Mammary microvascular endothelial cell (primary cell): ENCODE measurements around a stretch of chr14.

GRCh38 chr14:78013395-78013884 is 156.7 kb upstream of the NRXN3 start:
- RAMPAGE, long total RNA: no peak

GRCh38 chr14:78100449-78100886 is 69.7 kb upstream of the NRXN3 start:
- RAMPAGE, long total RNA: no peak

GRCh38 chr14:79279749-79280597 is 931.3 kb downstream of the DIO2 start:
- RAMPAGE, long total RNA: no peak

DNA sequence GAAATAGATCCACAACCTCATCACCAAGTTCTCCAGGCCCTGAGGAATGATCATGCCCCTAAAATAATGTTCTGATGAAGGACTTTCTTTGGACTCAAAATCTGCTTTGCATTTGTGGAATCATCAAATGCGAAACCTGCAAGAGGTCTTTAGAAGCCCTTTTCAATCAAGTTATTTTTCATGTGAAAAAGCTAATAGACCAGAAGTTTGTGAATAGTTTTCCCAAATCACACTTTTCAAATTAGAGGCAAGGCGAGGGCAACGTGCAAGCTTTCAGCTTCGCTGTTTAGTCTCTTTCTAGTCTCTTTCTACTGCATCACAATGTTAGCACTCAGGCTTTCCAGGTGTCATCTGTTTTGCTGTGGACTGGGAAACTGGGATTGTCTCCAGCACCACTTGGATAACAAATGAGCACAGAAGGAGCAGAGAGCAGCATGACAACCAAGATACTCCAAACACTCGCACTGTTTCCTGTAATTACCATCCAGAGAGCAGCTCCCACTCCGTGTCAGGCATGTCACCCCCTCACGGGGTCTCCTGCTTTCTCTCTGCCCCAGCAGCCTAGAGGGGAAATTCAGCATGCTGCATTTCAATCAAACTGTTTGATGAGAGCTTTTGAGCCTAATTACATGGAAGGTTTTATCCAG is 917.9 kb downstream of the DIO2 start:
- RAMPAGE, long total RNA: no peak

DNA sequence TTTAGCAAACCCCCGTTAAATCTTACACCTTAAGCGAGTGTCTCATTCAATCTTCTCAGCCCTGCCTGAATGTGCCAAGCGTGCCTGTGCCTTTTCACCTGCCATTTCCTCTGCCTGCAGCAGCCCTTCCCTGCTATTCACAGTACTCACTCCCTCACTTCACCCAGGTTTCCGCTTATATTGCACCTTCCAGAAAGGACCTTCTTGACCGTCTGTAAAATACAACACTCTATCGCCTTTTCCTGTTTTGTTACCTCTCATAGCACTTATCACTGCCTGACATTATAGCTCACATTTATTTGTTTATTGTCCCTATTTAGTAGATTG is 505.8 kb downstream of the DIO2 start:
- RAMPAGE, long total RNA: no peak

- RAMPAGE, long total RNA: no peak
Observed at GRCh38 chr14:80267177-80267664, 55.9 kb upstream of the DIO2 start.

GRCh38 chr14:80454979-80455468 is 243.7 kb upstream of the DIO2 start:
- RAMPAGE, long total RNA: no peak

DNA sequence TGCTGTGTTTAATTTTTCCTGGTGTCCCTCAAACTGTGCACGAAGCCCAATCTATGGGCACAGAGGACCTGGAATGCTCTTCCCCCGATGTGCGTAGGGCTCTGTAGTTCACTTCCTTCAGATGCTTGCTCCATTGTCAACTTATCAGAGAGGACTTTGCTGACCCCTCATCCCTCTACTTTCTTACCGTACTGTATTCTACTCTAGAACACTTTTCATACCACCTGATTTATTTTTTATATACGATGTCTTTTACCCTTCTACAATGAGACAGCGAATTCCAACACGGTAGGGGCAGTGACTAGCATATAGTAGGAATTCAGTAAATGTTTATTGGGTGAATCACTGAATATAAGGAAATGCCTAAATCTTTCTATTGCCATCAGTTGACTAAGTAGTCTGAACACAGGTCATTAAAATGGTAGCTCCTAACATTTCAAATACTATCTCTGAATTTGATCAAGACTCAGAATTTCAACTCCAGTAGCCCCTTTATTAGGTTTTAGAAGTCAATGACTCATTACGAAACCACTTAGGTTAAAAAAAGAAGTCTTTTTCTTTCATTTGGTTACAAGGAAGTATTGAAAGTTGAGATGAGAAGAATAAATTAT is 303.0 kb downstream of the CEP128 start:
- RAMPAGE, long total RNA: no peak

DNA sequence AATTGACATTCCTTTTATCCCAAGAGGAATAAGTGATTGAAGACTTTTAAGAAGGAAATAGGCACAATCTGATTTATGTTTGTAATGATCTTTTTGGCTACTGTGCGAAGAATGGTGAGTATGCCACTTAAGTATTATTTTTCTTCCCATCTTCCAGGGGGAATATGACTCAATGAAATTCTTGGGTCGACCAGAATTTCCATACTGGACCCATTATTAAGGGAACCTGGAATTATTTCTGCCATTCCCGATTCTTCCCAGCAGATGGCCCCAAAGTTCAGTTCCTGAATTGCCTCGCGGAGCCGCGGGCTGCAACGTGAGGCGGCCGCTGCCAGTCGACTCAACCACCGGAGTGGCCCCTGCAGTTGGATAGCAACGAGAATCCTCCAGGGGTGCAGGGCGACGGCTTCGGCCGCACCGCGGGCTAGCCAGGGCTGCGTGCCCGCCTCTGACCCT is 737 bp upstream of the TSHR start:
- RAMPAGE, long total RNA: no peak

DNA sequence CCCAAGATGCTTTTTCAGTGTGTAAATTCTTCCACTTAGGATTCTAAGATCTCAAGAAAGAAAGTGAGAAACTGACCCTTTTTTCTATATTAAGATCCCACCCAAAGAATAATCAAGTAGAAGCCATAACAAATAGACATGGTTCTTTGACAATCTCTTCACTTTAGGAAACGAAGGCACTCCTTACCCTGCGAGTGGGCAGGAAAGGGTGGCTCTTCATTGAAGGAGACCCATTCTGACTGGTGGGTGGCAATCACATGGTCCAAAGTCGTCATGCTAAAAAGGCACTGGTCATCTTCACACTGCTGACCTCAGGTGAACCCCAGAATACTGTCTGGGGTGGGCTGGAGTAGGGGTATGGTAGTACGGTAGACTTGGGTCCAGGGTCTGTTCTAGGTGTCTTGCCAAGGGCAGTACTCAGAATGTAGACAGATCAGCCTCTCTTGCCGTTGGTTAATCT is 2.0 kb downstream of the STON2 start:
- RAMPAGE, long total RNA: no peak

DNA sequence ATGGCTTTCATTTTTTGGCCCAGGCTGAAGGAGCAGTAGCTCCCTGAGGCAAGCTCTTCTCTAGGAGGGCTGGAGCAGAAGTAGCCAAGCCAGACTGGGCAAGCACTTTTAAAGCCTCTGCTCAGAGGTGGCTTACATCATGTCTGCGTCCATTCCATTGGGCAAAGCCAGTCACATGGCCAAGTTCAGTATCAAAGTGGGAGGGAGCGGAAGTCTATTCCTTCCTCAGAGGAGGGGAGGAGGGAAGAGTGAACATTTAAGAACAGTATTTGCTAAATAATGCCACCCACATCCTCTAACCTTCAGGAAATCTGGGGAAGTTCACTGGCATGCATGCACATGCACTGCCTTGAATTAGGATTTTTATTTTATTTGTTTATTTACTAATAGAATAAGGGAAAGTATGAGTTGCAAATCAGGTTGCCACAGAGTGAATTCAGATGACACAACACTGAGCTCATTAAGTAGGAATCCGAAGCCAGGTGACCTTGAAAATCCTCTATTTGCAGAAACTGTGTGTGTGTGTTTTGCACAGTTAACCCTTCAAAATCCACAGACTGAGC is 122.1 kb upstream of the SEL1L start:
- RAMPAGE, long total RNA: no peak

GRCh38 chr14:81749201-81749712 is 215.6 kb upstream of the SEL1L start:
- RAMPAGE, long total RNA: no peak

DNA sequence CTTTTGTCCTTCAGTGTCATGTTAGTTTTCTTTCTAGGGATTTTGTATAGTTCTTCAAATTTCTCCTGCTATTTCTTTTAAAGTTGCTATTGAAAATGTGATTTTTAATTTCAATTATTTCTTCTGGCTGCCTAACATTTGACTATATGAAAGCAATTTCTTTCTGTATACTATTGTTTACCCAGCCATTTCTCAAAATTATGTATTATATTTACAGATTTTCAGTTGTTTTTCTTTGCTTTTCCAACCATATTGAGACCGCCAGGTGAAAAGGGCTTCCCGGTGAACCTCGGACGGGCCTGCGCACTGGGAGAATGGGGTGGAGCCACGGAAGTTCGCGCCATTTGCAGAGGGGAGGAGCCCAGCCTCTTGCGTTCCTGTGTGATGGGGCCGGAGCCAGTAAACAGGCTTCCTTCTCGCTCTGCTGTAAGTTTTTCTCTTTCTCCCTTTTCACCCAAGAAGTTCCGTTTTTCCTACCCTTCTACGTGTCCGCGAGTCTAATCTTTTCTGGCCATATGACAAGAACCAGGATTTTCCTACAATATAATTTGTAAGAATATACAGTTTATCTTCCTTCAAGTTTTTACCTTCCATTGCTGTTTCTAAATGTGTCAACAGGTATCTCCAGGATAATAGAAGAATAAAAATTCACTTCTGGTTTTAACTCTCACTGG is 1108.7 kb upstream of the SEL1L start:
- RAMPAGE, long total RNA: no peak

GRCh38 chr14:84099051-84099301 is 1431.0 kb upstream of the FLRT2 start:
- RAMPAGE, long total RNA: no peak

GRCh38 chr14:85535303-85536235 is 5.6 kb downstream of the FLRT2 start:
- RAMPAGE, long total RNA: no peak

GRCh38 chr14:87307186-87307505 is 685.8 kb downstream of the GALC start:
- RAMPAGE, long total RNA: no peak

DNA sequence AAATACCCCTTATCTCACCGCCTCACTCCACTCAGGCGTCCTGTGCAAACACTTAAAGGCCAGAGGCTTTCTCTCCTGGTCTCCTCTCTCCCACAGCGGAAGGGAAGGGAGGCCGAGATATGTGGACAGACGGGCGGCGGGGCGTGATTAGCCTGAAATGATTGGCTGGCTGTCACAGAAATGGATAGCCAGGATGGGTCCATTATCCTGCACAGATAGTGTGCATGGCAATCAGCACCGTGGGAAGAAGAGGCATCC is 301.5 kb downstream of the GALC start:
- RAMPAGE, long total RNA: no peak

- RAMPAGE, long total RNA: no peak
Observed at GRCh38 chr14:88185702-88186120, 137.4 kb downstream of the KCNK10 start.

- RAMPAGE, long total RNA: no peak
Observed at GRCh38 chr14:88248864-88249153, 74.3 kb downstream of the KCNK10 start.

- RAMPAGE, long total RNA: no peak
Observed at GRCh38 chr14:88269679-88270337, 53.3 kb downstream of the KCNK10 start.